ENCODE measurements around a stretch of chr4.

GRCh38 chr4:76087250-76087522 is 12.7 kb downstream of the ART3 start:
- PRO-cap = no peak

DNA sequence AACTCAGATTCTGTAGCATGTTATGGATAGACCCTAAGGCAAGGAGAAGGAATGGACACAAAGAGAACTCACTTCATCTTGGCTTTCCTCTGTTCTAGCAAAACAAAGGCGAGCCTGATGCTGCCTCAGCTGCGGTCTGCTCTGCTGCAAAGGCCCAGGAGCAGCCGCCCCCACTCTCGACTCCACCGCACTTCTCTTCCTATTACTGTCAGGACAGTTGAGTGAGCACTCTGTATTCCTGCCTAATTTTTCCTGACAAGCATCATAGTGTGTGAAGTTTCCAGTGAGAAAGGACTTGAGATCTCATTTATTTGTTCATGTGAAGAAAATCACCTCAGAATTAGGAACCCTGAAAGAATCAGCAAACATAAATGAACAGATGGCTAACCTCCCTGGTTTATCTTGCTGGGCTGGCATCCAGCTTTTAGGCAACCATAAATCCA is 15.7 kb downstream of the SCARB2 start:
- PRO-cap = no peak

GRCh38 chr4:76200639-76201348 is 12.8 kb downstream of the SCARB2 start:
- PRO-cap = no peak

GRCh38 chr4:76206488-76207034 is 7.1 kb downstream of the SCARB2 start:
- PRO-cap = no peak

DNA sequence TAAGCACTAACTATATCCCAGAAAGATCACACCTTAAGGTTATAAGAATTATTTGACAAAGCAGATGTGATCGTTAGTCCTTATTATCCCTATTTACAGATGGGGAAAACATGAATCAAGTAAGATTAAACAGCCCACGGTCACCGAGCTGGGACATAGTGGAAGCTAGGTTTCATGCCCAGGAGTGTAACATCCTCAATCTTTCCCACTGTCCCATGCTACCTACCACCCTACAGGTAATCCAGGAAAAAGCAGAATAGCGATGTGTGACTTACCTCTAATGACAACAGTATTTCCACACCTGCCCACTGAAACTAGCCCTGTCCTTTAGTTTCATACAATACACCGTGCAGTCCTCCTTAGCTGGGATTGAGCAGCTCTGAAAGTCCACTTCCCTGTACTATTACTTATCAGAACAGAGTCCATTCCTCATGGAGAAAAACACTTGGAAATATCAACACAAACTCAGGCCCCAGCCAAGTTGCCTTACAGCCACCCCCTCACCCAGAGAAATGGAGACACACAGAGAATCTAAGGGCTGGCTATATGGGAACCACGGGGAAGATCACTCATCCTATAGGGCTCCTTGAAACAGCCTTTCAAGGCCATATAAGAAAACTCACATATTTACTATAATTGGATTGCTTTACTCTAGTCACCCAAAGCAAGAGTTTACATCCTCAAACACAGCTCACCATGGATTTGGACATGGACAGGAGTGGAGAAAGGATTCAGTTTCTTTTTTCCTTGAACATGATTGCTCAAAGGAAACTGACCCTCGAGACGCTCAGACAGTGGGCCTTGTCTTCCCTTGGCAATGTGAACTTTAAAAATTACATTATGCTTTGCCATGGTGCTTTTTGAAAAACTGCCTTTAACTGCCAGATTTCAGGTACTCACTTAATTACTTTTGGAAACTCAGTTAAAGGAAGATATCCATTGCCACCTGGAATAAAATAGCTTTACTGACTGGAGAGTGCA is 1.8 kb downstream of the SCARB2 start:
- PRO-cap = no peak

GRCh38 chr4:76214388-76214734 is 737 bp upstream of the SCARB2 start:
- PRO-cap = no peak

- PRO-cap = no peak
Observed at GRCh38 chr4:76305093-76305608, 1.4 kb upstream of the STBD1 start.

DNA sequence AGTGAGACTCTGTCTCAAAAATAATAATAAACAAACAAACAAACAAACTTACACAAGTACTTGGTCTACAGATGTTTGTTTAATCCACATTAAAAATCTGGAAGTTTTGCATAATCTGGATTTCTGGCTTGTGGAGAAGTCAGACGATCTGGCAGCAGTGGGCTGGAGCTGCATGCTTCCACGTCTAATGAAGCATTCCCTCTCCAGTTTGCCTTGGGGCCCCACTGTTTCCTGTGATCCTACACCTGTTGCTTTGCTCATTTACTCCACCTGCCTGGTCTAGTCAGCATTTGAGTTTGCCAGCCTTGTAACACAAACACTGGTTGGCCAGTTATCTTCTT is 144.4 kb downstream of the SHROOM3 start:
- PRO-cap = no peak

GRCh38 chr4:76584262-76584820 is 149.3 kb downstream of the SHROOM3 start:
- PRO-cap = no peak

DNA sequence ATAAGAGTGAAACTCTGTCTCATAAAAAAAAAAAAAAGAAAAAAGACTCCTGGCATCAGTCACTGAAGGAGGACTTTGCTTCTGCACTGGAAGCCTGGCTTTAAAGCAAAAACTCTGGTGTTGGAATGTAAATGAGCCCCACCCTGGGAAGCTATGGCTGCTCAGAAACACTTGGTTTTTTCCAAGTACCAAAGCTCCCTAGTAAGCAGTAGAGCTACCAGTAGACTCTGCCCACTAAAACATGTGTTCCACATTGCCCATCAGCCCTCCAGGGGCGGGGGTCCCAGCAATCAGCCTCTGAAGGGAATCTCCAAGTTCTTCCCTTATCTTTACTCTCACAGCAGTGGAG is 154.4 kb downstream of the SHROOM3 start:
- PRO-cap = no peak

DNA sequence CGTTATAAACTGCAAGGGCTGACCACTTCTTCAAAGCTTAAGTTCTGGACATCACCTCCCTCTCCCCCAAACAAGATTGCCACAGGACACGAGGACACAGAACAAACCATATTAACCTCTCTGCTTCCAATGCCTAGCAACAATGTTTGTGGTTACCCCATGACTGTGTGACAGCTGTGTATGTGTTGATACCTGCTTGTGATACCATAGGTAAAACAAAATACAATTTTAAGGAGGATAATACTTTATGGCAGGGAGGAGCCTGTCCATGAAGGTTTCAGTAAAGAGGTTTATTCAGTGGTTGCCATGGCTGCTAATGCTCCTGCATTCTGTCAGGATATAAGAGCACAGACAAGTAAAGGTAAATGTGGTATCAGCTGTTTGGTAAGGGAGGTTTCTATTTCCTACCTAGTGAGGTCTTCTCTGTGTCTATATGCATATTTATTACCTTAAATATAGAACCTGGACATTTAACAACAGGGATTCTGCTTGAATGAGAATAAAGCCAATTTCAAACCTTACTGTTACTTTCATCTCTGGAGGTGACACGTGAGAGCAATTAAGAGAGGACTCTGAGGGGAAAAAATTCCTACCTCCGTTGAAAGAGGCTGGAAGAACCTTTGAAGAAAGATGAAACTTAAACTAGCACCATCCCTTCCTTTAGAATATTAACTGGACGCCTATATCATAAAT is 209.8 kb downstream of the SOWAHB start:
- PRO-cap = no peak

- PRO-cap = no peak
Observed at GRCh38 chr4:77028304-77028957, 47.4 kb downstream of the CCNI start.

- PRO-cap = no peak
Observed at GRCh38 chr4:77034367-77035212, 41.2 kb downstream of the CCNI start.

GRCh38 chr4:77069690-77070208 is 6.0 kb downstream of the CCNI start:
- PRO-cap = no peak

DNA sequence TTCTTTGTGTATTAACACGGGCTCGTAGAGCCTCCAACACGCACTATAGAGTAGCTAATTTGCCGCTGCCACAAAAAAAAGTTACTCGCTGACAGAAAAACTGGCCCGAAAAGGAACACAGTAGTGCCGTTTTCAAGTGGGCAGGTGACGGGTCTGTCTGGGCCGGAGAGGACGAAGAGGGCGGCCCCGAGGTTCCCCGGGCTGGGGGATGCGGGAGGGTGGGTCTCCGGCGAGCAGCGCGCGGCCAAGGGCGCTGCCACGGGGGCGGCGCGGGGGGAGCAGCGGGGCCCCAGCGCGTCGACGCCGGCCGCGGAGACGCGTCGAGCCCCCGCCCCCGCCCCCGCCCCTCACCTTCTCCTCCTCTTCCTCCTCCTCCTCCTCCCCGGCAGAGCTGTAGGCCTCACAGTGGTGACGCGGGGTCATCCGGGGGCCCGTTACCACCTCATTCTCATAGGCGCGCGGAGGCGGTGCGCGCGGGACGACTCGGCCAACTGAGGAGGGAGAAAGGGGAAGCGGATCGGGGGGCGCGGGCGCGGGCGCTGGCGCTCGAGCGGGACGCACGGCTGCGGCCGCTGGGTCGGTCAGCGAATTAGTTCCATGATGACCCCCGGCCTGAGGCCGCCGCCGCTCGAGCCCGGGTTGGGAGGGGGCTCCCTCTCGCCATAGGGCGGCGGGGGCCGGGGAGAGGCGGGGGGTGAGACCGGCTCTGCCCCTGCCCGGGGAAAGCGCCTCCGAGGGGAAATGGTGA is 494 bp downstream of the CCNI start:
- PRO-cap = unidirectional peak, plus-strand start at position 501 of the sequence

DNA sequence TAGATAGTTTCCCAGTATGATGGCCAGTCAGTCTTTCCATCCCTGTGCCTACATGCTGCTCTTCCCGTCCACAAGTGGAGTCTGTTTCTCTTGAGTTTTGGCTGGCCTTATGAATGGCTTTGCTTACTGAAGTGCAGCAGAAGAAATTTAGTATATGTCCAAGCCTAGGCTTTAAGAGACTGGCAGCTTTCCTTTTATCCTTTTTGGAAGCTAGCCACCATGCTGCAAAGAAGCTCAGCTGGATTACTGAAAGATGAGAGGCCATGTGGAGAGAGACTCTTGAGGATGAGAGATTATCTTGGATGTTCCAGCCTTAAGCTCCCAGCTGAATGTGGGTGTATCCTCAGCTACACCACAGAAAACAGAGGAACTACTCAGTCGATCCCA is 12.4 kb downstream of the CCNG2 start:
- PRO-cap = no peak

DNA sequence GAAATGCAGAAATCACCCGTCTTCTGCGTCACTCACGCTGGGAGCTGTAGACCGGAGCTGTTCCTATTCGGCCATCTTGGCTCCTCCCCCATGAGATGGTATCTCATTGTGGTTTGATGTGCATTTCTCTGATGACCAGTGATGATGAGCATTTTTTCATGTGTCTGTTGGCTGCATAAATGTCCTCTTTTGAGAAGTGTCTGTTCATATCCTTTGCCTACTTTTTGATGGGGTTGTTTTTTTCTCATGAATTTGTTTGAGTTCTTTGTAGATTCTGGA is 86.4 kb upstream of the CXCL13 start:
- PRO-cap = no peak

- PRO-cap = no peak
Observed at GRCh38 chr4:77538123-77538396, 67.6 kb upstream of the CXCL13 start.

DNA sequence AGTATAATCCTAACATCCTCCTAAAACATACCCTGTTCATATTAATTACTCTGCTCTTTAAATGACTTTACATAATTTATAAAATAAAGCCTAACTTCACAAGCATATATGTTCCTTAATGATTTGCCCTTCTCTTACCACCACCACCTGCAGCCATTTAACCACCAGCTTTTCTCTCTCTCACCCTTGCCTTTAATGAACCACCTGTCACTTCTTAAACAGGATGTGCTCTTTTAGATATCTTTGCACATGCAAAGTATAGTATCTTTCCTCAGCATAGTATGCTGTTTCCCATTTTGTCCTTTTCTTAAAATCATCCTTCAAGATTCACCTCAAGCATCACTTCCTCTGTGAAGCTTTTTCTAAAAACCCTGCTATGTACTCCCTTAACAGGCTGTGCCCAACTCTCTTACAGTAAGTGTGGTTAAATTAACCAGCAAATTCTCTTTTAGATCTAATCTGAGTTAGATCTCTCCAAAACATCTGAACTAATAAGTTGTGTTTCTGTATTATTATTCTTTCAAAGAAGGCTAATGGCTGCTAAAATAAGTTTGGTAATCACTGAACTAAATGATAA is 8.2 kb upstream of the CNOT6L start:
- PRO-cap = unidirectional peak, minus-strand start at position 159 of the sequence

- PRO-cap = no peak
Observed at GRCh38 chr4:78142464-78143129, 85.5 kb downstream of the FRAS1 start.